HL-60 (cell line): ENCODE measurements around a stretch of chr9.

GRCh38 chr9:120850904-120852027, 8.5 kb upstream of the PSMD5 start:
- RRBS = no CpG with 5 or more reads among the region's 6 CpGs

GRCh38 chr9:120890111-120890794, 13.3 kb upstream of the PHF19 start:
- RRBS = no CpG with 5 or more reads among the region's 10 CpGs

DNA sequence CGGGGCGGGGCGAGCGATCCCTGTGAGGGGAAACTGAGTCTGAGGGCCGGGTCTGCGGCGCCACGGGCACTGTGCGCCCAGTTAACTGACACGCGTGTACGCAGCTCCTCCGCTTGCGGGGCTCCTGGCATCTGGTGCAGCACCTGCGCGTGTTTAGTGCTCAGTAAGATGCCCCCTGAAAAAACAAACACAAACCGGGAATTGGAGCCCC, 2.6 kb upstream of the TRAF1 start:
- RRBS = 1% methylated on average over 4 of the region's 17 CpGs

GRCh38 chr9:120930955-120931963, 4.7 kb upstream of the TRAF1 start:
- RRBS = no CpG with 5 or more reads among the region's 4 CpGs

DNA sequence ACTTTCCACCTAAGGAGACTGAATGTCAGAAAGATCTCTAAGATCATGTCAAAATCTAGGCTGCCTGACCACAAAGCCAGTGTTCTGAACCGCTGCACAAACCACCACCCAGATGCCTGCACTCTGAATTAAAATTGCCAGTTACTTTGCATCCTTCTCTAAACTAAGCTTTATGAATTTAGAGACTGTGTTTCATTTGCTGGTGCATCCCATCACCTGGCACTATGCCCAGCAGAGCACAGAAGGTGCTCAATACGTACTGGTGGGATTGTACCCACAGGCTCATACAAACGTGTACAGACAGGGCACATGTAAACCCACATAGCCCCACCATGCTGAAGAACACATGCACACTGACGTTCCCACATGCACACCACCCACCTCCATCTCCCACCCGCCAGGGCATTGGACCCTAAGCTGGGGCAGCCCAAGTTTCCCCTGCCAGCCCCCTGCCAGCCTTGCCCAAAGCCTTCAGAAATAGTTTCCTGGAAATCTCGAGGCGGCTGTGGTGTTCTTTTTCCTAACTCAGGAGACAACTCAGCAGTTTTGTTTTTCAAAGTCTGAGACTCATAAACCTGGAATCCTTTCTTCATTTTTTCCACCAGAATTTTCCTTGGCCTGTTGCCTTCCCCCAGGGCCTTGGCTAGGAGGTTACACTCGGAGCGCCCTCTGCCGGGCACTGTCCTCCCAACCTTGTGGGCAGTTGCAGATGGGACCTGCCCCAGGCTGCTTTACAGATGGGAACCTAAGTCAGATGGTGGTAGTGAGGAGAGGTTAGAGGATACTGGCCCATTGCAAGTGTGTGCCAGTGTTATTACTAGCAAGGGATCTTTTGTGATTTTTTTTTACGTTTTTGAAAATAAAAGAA, 9.7 kb upstream of the TRAF1 start:
- RRBS = no CpG with 5 or more reads among the region's 11 CpGs

- RRBS = no CpG with 5 or more reads among the region's 2 CpGs
Observed at GRCh38 chr9:121088842-121089107, 14.0 kb downstream of the CNTRL start.

DNA sequence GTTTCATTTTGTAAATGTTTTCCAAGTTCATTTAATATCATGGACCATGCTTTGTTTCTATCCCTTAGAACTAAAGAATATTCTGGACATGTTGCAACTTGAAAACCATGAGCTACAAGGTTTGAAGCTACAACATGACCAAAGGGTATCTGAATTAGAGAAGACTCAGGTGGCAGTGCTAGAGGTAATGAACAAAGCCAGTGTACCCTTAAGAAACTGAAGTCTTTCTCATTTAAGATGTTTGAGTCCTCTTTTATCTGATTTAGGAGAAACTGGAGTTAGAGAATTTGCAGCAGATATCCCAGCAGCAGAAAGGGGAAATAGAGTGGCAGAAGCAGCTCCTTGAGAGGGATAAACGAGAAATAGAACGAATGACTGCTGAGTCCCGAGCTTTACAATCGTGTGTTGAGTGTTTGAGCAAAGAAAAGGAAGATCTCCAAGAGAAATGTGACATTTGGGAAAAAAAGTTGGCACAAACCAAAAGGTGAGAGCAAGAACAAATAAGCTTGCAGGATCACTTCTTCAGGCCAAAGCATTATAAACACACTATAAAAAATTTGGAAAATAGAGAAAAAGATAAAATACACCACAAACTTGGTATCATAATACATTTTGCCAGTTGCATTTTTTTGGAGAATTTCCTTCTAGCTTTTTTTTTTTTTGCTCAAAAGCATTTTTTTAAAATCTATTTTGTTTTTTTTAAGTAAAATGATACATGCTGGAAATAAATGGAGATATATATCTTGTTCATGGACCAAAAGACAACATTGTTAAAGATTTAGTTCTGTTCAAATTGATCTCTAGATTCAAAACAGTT, 39.7 kb downstream of the RAB14 start:
- RRBS = no CpG with 5 or more reads among the region's 4 CpGs

GRCh38 chr9:121289987-121290398, 22.0 kb downstream of the GSN start:
- RRBS = 84% methylated on average over 3 of the region's 5 CpGs

DNA sequence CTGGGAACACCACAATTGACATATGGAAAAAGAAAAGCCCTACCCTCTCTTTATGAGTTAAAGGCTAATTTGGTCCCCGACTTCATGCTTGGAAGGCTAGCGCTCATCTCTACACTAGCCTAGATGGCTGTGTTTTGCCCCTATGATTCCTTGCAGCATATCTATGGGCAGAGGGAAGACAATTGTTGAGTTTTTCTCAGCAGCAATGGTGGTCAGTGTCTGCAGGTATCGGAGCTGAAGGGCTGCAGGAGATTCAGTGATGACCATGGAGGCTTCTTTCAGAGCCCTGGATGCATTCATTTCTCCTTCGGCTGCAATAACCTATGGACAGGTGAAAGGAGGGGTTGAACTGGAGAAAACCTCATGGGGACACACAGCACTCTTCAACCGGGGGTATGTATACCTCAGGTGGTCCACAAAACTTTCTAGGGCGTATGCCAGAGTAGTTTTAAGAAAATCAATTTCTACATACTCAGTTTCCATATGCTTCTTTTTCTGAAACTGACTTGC, 28.9 kb downstream of the STOM start:
- RRBS = no CpG with 5 or more reads among the region's 6 CpGs

- RRBS = no CpG with 5 or more reads among the region's 4 CpGs
Observed at GRCh38 chr9:121371184-121371450, 1.1 kb upstream of the STOM start.

DNA sequence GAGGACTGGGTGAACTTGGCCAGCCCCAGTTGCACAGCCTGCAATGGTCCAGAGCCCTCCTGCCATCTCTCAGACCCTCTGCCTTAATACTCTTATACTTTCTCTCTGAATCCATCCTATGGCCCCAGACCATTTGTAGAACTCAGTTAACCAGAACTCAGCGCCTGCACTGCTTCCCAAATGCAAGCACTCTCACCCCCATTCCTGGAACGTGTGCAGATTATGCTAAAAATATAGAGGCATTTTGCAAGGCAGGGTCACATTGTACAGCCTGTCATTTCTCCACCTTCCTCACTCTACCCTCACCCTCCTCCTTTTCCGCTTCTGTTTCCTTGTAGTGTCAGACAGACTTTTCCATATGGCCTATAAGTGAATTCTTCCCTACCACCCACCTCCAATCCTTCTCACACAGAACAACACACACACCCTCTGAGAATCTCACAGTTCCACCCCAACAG, 25.4 kb downstream of the GGTA1 start:
- RRBS = no CpG with 5 or more reads among the region's 3 CpGs

DNA sequence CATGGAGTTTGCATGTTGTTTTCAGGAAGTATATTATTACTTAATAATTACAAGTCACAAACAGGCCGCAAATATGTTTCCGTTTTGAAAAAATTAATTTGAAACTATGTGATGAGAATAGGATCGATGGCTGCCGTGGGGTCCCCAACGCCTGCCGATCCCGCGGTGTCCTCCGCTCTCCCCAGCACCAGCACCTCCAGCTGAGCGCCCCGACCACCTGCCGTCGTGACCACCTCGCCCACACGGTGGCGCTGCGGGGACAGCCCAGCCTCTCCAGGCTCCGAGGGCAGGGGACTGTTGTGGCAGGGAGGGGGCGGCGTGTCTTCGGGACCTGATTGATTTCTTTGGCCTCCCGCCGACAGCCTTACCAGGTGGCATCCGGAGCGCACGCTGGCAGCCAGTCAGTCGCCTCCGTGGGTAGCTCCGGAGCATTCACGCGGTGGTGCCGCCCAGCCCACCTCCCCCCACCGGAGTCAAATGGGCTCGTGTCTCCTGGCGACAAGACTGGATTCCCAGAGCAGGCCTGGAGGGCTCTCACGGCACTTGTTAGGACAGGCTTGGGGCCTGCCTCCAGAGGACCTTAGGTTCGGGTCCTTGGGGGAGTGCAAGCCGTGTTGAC, 50.9 kb upstream of the GGTA1 start:
- RRBS = 6% methylated on average over 10 of the region's 38 CpGs

DNA sequence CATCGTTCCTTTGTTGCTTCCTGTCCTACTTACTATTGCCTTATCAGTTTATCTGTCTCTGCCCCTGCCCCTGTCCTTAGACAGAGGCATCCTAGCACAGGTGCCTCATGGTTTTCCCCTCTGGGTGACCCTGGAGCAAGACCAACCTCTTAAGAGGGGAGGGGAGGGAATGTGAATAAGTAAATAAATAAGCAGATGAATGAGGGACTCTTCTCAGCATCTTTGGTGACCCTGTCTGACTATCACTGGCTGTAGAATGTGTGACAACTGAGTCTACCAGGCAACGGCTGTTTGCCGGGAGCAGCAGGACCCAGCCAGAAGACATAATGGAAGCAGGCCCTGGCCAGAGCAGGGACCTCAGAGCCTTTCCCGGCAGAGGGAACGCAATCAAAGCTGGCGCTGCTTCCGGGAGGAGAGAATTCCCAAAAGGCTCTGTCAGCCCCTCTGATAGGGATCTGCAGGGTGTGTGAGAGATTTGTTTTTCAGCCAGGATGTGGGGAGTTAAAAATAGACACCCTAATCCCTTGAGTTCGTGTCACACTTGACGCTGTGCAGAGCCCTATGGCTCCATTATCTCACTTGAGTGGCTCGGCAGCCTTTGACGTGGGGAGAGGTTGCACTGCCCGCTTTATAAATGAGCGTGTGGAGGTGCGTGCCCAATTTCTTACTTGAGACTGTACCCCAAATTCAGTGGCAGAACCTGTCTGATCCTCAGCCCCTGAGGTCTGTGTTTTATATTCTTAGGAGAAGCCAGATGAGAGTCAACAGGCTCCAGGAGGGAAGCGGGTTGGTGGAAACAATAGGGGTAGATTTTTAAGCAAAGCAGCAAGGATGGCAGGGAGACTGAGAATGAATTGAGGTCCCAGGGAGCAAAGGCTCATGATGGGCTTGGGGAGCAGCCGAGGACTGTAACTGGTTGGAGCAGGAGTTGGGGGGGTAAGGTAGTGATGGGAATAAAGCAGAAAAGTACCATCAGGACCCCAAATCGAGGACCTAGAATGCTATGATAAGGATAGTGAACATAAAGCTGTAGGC, 43.5 kb upstream of the DAB2IP start:
- RRBS = 81% methylated on average over 5 of the region's 17 CpGs

GRCh38 chr9:121658789-121659190, 7.4 kb downstream of the DAB2IP start:
- RRBS = no CpG with 5 or more reads among the region's 8 CpGs

DNA sequence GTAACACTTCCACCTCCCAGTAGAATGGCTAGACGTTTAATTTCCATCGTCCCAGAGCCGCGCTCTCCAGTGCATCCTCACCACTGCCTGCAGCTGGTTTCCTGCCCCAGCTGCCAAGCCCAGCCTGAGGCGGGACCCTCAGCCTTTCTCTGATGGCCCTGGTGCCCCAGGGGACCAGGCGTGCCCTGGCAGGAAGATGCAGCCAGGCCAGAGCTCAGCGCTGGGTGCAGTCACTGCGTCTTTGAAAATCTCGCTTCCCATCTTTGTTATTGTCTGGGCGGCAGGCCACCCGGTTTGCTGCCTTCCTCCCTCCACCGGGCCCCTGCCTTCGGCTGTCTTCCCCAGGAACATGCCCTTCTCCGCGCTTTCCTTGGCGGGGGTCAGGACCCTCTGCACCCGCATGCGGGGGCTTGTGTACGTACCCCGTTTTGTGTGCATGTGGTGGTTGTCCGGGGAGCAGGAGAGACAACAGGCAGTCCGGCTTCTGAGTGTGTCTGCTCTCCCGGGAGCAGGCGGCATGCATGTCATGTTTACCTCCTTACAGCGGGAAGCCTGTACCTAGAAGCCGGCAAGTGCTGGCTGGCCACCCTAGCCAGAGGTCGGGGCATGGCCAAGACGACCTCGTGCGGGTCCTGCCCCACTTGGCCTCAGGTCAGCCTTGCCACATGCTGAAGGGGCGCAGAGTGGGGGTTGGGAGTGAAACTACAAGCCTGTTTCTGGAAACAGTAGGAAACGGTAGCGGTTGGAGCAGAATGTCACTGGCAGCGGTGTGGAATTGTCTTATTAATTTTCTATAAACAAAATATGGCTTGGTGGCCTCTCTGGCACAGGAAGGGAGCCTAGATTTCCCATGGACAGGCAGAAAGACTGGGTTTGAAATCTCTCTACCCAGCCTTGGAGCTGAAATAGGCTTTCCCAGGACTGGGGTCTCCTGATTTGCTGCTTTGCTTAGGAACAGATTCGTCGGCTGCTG, 49.6 kb downstream of the DAB2IP start:
- RRBS = 64% methylated on average over 4 of the region's 36 CpGs

GRCh38 chr9:121737320-121738147, 86.1 kb downstream of the DAB2IP start:
- RRBS = no CpG with 5 or more reads among the region's 15 CpGs

GRCh38 chr9:121771755-121772282, 120.4 kb downstream of the DAB2IP start:
- RRBS = no CpG with 5 or more reads among the region's 8 CpGs

DNA sequence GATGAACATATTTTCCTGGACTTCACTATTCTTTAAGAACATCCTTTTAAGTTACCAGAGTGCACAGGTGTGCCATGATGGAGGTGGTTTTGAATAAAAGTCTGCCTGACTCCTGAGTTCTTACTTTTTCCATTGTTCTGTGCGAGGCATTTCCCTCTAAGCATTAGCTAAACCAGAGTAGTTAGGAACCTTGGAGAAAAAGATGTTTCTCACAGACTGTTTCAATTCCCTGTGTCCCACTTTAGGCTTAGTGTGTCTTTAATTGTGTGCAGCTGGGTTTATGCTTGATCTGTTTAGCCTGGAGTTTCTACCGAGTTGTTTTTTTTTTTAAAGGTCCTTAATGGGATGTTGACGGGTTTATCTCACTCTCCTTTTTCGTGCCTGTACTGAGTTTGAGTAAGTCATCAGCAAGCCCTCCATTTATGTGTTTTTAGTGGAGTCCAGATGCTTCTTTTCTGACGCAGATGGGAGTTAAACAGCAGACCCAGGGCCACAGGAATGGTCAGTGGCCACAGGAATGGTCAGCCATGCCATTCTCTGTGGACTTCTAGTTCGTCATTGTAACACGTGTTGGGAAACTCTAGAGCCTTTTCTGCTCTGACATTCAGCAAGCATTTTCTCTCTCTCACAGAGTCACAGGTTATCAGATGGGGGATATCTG, 190.7 kb downstream of the TTLL11 start:
- RRBS = no CpG with 5 or more reads among the region's 7 CpGs

DNA sequence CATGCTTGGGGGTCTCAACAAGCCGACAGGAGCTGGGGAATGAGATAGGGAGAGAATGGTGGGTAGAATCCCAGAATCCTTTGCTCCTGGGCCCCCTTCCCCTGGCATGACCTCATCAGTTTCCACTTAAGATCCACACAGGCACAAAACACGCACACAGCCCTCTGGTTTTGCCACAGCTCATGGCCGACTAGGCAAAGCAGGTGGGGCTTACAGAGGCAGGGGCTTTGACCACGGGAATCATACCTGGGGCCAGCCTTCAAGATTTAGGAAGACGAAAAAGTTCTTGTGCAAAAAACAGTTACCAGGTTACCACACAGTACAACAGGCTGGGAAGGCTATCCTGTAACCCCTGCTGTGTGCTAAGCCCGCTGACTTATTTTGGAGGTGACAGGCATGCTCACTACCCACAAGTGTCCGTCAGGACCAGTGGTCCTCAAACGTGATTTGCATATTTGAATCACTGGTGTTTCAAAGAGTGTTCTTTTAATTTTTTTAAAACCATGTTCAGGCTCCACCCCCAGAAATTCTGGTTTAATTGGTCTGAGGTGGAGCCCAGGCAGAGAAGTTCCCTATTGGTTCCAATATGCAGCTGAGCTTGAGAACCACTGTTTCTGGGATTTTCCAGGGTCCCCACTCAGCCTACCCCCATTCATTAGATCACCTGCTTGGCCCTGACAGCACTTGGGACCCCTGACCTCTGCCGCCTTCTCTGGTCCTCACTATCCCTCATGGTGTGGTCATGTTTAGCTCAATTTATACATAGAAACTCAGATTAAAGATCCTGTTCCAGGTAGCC, 146.7 kb downstream of the TTLL11 start:
- RRBS = no CpG with 5 or more reads among the region's 9 CpGs

DNA sequence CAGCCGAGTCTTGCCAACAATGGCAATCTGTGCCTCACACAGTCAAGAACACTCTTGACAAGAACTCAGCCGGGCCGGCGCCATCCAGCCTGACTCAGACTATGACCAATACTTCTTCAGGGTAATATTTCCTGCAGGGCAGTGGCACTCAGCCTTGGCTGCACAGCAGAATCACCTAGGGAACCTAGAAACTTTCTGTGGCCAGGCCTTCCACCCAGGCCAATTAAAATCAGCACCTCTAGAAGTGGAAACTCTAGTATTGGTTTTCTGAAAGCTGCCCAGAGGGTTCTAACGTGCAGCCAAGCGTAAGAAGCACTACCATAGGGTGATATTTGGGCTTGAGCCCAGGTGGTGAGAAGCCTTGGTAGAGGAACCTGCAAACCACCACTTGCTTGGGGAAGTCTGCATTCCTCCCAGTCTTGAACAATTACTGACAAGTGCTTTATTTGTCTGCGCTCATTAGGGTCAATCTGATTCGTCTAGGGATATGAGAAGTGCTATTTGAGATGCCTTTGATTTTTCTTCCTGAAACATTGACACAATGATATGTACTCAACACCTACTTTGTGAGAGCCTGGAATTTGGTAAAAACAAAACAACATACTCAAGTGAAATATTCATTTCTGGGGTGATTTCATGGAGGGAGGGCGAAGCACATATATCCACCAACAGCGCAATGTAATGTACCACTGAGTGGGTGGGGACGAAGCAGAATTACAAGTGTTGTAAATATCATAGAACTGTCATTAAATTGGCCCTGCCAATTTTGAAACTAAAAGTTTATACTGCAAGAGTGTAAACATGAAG, 120.4 kb downstream of the TTLL11 start:
- RRBS = no CpG with 5 or more reads among the region's 11 CpGs